Calu3 (cell line): ENCODE measurements around a stretch of chr3.

GRCh38 chr3:189392839-189393362, 221.1 kb downstream of the TPRG1 start:
- PRO-cap, result unidirectional peak, minus-strand start at chr3:189393108

DNA sequence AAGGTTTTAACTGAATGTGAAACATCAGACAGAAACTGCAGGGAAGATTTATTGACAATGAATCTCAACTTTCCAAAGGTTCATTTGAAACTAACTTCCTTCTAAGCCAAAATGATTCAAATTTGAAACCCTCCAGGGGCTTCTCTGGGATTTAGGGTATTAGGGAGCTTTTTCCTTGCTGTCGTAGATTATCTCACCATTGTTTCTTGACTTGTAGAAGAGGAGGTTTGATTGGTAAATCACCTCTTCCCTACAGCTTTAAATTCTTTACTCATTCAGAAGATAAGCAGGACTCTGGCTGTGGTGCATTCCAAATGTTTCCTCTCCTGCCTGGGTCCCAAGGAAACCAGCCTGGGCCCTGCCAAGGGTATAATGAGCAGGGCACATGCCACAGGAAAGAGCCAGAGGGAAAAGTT, 71.0 kb downstream of the TP63 start:
- PRO-cap, result no peak

DNA sequence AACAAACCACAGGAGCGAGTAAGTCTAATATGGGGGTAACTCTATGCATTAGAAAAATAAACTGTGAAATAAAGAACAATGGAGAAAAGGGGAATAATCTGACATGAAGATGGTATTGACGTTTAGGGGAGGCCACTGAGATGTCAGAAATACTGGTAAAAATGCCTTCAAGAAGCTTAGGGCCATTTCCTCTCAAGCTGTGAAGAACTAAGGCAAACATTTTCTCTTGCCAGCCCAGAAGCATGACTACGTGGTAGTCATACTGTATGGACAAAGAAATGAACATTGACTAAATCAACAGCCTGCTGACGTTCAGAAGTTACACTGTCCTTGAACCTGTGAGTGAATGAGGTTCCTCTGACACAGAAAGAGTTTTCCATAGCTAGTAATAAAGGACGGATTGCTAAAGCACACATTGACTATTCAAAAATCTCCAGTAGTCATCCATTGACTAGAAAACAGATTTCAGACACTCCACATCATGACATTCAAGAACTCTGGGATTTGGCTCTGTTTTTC, 121.0 kb downstream of the P3H2 start:
- PRO-cap, result no peak

DNA sequence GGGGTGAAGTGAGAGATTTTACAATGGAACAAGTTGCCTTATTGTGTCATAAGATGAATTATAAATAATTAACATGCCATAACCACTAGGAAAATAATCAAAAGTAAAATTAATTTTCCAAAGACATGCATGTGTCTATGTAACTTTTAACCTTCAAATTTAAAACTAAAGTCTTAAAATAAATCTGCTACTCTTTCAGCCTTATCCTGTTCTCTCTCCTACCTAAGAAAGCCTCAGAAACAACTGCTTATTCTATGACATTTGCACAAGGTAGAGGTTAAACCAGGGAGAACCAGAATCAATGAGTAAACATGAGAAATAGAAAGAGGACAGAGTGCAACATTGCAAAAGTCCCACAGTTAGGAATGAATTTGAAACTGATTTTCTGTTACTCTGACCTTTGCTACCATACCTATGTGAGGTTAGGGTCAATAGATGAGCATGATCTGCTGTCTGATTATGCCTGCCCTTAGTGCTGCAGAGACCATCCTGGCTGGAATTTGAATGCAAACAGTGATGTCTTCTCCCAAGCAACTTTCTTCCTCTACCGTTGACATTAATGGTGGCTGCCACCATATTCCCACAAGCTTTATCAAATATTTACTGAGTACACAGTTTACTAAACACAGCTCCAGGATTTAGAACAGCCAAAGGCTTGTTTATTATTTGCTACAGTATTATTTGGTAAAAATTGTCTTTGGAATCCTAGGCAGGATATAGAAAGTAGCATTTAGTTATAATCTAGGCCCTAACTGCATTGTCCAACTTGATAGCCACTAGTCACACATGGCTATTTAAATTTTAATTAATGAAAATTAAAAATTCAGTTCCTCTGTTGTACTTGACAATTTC, 8.7 kb upstream of the CLDN1 start:
- PRO-cap, result no peak

- PRO-cap, result no peak
Observed at GRCh38 chr3:190548406-190548725, 34.5 kb downstream of the IL1RAP start.

- PRO-cap, result no peak
Observed at GRCh38 chr3:190567840-190568353, 54.0 kb downstream of the IL1RAP start.

GRCh38 chr3:190575448-190575933, 61.6 kb downstream of the IL1RAP start:
- PRO-cap, result no peak

DNA sequence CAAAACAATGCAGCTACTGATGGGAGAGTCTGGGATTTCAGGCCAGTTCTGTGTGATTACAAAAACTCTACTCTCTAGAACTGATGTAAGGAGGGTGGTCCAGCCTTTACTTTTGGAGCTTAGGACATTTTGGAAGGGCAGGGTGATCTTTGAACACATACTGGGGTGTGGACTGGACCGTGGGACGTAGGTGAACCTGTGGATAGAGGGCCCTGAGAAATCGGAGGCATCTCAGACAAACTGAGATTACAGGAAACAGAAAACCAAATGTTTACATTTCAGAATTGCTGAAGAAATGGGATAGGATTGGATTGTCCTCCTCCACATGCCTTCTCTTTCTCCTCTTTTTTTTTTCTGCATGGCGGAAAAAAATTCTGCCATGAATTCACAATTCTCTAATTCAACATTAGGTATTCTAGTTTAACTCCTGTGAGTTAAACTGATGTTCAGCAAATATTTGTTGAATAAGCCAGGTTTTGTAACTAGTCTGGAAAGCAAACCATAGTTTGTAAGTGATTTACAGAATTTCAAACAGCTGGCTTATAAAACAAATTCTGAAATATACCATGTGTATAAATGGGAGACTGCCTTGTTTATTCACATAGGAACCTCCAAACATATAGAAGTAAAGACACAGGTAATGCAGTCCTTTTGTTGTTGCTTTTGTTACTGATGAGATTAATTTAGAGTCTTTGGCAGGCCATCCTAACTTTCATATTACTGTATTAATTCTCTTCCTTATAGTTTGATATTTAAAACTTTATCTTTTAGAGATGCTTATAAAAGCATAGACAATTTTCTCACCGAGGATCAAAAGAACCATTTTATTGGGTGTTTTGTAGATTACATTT, 101.1 kb downstream of the IL1RAP start:
- PRO-cap, result no peak

DNA sequence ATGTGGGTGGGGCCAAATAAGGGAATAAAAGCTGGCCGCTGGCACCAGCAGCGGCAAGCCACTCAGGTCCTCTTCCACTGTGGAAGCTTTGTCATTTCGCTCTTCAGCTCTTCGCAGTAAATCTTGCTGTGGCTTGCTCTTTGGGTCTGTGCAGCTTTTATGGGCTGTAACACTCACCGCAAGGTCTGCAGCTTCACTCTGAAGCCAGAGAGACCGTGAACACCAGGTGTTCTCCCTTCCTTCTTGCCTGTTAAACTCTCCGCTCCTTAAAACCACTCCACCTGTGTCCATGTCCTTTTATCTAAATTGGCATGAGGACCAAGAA, 164.2 kb downstream of the IL1RAP start:
- PRO-cap, result no peak

DNA sequence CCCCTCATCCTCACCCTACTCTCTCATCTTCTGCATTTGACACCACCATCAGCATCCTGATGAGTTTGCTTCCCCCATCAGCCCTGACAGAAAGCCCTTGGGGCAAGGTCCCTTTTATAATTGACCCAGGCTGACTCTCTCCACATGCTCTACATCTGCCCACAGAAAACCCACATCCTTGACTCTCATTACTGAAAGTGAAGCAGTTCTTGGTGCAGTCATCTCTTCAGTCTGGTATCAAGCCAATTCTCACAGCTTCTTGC, 36.5 kb downstream of the OSTN start:
- PRO-cap, result no peak

DNA sequence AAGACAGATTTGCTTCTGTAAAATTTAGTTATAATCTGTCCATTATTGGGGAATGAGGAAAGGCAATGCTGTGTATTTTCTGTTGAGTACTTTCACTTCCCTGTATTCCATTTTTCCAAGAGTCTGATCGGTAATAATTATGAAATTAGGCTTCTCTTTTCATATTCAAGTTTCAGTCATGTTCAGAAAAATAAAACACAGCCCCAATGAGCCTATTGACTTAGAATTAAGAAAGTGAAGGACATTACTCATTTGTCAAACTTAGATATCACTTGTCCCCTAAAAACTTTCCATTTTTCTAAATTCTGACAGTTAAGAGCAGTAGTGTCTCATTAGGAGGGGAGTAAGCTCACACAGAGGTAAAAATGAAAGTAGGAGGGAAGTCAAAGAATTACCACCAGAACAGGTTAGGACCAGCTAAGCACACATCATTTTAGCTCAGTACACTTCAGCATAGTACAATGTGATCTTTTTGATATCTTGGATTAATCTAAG, 64.2 kb downstream of the OSTN start:
- PRO-cap, result no peak

GRCh38 chr3:191295969-191296267, 33.3 kb upstream of the CCDC50 start:
- PRO-cap, result no peak

GRCh38 chr3:191300829-191301494, 28.2 kb upstream of the CCDC50 start:
- PRO-cap, result no peak

GRCh38 chr3:191328664-191328972, 576 bp upstream of the CCDC50 start:
- PRO-cap, result no peak

DNA sequence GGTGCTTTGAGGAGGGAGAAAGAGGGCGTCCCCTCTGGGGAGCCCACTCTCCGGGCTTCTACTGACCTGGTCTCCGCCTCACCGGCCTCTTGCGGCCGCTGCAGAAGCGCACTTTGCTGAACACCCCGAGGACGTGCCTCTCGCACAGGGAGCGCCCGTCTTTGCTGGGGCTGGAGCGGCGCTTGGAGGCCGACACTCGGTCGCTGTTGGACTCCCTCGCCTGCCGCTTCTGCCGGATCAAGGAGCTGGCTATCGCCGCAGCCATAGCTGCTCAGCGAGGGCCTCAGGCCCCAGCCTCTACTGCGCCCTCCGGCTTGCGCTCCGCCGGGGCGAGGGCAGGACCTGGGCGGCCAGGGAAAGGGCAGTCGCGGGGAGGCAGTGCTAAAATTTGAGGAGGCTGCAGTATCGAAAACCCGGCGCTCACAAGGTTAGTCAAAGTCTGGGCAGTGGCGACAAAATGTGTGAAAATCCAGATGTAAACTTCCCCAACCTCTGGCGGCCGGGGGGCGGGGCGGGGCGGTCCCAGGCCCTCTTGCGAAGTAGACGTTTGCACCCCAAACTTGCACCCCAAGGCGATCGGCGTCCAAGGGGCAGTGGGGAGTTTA, 319.3 kb downstream of the FGF12 start:
- PRO-cap, result no peak

DNA sequence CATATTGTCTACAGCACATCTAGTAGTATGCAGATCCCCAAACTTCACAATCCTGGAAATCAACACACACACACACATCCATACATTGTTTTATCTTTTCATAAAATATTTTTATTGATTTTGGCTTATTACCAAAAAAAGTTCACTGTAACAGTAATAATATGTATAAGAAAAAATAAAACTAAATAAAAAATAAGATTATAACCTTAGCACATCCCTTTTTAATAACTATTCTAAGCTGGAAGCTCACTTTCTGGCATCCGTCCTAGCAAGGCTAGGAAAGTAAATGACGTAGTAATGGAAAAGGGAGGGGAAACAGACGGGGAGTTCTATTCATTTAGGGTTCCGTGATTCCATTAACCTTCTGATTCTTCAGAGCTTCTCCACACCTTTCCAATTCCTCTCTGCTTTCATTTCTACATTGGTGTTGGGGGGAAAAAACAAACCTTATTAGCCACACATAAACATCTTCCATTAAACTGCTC, 156.6 kb downstream of the FGF12 start:
- PRO-cap, result no peak

GRCh38 chr3:192727002-192727243, 418 bp downstream of the FGF12 start:
- PRO-cap, result no peak

DNA sequence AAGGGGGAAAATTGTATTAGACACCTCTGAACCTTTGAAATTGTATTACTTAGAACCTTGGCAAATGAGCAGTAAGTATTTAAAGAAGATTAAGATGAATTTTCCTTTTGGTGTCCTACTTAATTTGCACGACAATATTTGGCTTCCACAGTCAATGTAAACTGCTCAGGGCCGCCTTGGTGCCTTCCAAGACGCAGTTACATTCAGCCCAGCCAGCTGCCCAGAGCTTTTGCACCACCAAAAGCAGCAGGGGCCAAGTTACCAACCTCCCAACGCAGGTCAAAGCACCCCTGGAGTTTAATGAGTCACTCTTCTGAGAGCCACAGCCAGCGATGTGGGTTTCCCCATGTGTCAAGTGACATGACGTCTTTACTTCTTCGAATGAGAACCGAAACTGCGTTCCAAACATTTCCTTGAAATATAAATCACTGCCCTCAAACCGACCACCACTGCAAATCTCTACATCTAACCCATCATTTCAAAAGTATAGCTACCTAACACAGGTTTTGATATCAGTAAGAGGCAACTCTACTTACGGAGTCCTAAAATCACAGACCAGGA, 24.7 kb downstream of the MB21D2 start:
- PRO-cap, result bidirectional peak, plus-strand start at position 421 of the sequence, minus-strand start at position 231 of the sequence

DNA sequence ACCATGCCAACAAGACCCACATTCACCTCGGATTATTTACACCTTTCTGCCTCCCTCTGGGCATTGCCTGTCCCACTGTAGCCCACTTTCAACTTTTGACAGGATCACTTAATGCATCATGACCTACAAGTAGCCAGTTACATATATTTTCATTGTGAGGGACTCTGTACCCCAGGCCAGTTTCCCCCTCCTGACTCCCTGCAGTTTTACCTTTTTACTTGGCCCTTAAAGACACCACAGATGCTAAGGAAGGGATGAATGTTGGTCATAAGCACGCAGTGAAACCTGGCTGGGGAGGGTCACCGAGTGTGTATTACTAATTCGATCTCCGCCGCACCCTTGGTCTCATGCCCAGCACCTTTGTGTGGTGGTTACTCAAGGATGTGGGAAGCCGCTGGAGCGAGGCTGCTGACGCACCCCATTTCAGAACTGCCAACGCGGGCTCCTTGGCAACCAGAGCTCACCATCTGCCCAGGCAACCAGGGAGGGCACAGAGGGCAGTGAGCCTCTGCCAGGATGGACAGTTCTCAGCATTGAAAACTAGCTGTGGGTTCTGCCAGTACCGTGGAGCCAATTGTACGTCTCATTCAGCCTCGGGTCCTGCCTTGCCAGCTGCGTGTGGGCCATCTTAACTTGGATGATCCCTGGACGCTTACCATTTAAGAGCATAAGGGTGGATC, 238.4 kb downstream of the OPA1 start:
- PRO-cap, result bidirectional peak, plus-strand start at position 491 of the sequence, minus-strand start at position 341 of the sequence

GRCh38 chr3:193837283-193837835, 244.4 kb downstream of the OPA1 start:
- PRO-cap, result no peak